Smooth muscle cell (in vitro differentiated cells): Measurements from ENCODE around the gene GLRX5.

DNA sequence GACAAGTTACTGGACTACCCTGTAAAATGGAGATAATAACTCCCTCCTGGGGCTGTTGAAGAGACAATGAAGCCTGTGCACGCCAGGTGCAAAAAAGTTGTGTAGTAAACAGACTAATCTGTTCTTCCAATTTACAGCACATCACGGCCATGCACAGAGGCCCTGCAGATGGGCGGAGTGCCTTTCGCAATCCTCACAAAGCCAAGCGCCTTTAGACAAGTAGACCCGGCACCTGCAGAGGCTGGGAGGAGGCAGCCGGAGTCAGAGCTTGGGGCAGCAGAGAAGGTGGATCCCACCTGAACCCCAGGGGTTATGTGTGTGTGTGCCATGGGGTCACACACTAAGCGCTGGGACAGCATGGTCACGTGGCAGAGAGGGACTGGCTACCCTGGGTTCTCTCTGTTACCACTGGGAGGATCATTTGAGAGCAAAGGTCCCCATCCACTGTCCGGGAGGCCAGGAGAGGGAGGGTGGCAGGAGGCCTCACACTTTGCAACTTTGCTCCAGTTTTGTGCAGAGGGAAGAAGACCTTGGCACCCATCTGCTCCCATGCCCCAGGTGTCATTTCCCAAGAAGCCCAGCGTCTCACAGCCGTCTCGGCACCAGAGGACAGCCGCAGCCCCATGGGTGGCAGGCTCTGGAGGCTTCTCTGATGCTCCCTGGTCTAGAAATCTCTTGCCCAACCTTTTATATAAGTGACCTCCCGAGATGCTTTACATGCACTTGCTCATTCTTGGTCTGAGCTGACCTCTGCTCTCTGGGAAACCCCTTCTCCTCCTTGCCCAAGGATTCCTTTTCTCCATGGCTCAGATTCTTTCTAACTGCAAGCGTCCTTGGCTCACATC is 80.0 kb upstream of the DICER1 start:
- RAMPAGE, long total RNA: no peak

DNA sequence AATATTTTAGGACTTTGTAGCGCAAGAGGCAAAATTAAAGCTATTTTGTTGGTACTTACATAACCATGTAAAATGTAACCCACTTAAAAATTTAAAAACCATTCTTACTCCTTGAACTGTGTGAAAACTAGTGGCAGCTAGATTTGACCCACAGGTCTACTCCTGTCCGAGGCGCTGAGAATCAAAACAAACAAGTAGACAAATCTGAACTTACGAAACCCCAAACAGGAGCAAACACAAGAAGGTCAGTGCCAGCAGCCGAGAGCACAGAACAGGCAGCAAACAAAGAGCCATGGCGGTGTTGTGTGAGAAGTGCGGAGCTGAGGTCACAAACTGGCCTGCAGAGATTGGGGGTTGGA is 79.1 kb upstream of the CLMN start:
- RAMPAGE, long total RNA: no peak

- RAMPAGE, long total RNA: no peak
Measured at GRCh38 chr14:95434016-95434415, 82.4 kb downstream of the SYNE3 start.

DNA sequence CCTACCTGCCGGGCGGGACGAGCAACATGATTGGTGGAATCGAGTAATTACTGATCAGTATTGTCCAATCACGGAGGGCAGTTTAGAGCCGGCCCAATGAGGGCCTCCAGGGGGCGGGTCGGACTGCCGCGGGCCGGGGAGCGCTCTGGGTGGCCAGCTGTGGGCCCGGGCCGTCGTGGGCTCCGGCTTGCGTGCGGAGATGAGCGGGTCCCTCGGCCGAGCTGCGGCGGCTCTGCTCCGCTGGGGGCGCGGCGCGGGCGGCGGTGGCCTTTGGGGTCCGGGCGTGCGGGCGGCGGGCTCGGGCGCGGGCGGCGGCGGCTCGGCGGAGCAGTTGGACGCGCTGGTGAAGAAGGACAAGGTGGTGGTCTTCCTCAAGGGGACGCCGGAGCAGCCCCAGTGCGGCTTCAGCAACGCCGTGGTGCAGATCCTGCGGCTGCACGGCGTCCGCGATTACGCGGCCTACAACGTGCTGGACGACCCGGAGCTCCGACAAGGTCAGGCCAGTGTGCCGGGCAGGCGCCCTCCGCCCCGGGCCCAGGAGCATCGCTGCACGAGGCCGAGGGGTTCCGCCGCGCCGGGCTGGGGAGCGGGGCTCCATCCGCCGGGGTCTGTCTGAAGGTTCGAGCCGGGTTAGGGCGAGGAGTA is at the start of gene GLRX5:
Gene GLRX5, plus strand, starts transcription at position 160 of the 645 bp plus-strand sequence.
- RAMPAGE, long total RNA: no peak

DNA sequence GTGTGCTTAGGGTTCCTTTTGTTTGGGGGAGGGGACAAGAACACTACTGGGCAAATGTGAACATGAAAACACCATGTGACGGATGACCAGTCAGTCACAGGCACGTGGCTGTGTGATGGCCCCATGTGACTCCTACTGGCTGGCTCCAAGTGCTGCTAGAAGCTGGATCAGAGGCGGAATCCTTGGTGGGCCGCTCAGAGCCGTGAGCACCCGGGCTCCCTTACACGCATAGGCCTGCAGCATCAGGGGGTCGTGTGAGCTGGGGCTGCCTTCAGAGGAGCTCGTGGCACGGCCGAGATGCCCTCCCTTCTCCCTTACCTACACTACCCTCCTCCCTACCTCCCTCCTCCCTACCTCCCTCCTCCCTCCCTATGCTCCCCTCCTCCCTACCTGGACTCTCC is 61.0 kb downstream of the C14orf132 start:
- RAMPAGE, long total RNA: no peak

DNA sequence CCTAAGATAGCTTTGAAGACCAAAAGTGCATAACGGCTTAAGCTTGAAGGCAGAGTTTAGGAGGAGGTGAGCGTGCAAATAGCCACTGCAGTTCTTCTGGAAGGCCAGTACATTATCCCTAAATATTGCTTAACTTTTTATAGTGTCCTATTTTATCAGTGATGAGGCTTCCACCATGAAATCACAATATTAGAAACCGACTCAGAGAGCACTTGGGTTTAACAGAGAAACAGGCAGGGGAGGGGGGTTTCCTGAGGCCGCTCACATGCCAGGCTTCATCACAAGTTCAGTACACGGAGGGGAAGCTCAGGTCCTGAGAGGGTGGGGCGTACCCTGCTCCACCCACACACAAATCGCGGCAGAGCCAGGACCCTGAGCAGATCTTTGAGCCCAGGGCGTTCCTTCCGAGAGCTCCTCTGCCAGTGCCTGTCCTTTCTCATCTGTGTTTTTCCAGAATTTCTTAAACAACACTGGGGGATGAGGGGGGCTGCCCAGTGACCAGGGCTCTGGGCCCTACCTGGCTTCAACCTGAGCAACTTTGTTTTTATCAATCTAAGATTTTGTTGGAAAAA is 26.7 kb upstream of the BDKRB2 start:
- RAMPAGE, long total RNA: no peak

DNA sequence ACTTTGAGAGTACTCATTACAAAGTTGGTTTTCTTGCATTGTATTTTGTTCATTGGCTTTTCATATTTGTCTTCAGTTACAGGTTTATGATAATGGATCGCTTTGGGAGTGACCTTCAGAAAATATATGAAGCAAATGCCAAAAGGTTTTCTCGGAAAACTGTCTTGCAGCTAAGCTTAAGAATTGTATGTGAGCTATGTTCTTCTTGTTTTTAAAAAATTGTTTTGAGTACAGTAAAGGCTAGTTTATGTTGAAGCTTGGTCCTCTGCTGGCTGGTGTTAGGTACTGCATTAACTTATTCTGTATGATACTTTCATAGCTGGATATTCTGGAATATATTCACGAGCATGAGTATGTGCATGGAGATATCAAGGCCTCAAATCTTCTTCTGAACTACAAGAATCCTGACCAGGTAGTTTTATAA is 55.6 kb downstream of the VRK1 start:
- RAMPAGE, long total RNA: no peak

GRCh38 chr14:98223523-98224329 is 1048.3 kb downstream of the BCL11B start:
- RAMPAGE, long total RNA: no peak

GRCh38 chr14:99036565-99037436 is 235.2 kb downstream of the BCL11B start:
- RAMPAGE, long total RNA: no peak

DNA sequence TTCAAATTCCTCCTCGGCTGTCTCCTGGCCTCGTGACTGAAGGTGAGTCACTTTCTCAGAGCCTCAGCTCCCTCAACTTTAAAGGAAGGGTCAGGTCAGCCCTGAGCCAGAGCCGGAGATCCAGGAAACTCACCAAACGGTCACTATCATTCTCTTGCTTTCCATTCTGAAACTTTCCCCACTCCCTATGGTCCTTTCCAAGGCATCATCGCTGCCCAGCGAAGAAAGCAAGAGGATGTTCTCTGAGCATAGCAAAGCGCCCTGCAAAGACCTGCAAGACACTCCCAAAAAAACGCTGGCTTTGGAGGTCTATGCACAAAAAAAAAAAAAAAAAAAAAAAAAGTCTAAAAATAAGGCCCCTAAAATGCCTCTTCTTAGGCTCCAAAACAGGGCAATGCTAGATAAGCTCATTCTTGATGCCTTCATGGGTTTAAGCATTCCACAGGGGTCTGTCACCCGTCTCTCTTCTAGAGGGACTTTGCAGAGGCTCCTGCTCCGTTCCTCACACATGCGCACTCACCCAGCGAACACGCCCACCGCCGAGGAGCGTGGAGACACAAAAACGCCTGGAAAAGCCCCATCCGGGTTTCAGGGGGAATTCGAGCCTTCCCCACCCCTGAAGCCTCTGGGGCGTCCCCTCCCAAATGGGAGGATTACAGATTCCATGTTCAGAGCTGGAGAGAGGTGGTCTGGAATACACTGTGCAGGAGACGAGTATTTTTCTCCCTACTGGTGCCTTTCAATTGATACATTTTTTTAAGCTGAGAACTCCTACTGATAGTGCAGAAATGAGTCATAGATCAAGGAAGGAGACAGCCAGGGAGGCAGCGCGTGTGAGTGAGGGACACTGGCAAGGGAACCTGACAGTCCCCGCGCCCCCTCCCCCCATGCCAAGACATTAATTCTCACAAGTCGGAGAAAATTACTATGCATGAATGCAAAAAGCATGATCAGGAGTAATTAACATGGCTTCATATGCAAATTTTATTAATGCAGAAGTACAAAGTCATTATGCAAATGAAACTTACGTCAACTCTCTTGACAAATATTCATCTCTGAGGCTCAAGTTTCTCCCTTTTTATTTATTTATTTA is 37.1 kb downstream of the BCL11B start:
- RAMPAGE, long total RNA: no peak

GRCh38 chr14:99243264-99243939 is 28.6 kb downstream of the BCL11B start:
- RAMPAGE, long total RNA: no peak

GRCh38 chr14:99255423-99255846 is 16.6 kb downstream of the BCL11B start:
- RAMPAGE, long total RNA: no peak

- RAMPAGE, long total RNA: no peak
Measured at GRCh38 chr14:99287180-99287711, 15.2 kb upstream of the BCL11B start.

- RAMPAGE, long total RNA: no peak
Measured at GRCh38 chr14:99475174-99476130, 5.2 kb downstream of the SETD3 start.

- RAMPAGE, long total RNA: no peak
Measured at GRCh38 chr14:99508215-99508536, 27.0 kb downstream of the CCNK start.

- RAMPAGE, long total RNA: no peak
Measured at GRCh38 chr14:99571370-99572076, 32.5 kb downstream of the CCDC85C start.

GRCh38 chr14:99595901-99596624 is 7.9 kb downstream of the CCDC85C start:
- RAMPAGE, long total RNA: no peak

DNA sequence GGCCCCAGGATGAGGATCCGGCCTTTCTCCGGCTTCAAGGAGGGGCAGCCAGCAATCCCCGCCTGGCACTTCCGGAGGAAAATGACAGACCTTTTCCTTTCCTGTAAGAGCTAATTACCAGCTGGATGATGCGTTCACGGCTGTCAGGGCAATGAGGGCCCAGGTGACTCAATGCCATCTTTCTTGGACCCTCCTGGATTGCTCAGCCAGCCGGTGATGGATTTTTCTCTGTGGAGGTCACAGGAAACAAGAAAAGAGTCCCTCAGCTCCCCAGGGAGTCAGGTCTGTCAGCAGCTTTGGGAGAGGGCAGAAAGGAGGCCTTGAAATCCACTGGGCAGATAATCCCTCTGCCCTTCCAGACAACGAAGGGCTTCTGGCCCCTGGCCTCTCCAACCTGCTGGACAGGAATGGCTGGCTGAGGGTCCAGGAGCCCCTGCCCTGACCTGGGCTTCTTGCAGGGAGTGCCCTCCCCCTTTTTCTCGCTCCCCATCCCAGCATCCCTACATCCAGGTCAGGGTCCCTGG is 16.0 kb upstream of the CCDC85C start:
- RAMPAGE, long total RNA: no peak

GRCh38 chr14:99758469-99758989 is 34.7 kb upstream of the EML1 start:
- RAMPAGE, long total RNA: no peak

DNA sequence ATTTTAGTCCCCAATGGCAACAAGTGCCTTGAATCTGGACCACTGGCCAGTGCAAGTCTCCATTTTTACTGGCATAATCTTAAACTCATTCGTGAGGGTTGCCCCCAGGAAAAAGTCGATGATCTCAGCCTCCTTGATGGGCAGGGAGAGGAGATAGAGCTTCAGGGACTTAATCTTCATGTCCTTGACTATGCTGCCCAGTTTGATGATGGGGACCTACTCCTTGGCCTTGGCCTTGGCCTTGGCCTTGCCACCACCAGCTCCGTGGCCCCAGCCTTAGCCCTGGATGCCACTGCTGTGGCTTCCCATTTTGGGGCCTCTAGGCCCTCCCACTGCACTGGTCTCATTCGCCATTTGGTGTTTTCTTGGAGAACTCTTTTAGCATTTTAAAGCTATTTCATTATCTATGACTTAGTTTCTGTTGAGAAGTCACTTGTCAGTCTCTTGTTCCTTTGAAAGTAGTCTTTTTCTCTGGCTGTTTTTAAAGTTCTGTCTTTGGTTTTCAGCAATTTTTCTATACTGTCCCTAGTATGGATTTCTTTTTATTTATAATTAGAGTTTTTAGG is 90.3 kb upstream of the EVL start:
- RAMPAGE, long total RNA: no peak